Mononuclear cell (primary cell): ENCODE measurements around a stretch of chr6.

- RRBS: no CpG with 5 or more reads among the region's 5 CpGs
These were observed 20.9 kb downstream of the RIPK1 start for GRCh38 chr6:3088923-3089898.

- RRBS: no CpG with 5 or more reads among the region's 18 CpGs
These were observed 34.0 kb downstream of the TUBB2B start for GRCh38 chr6:3193399-3193842.

GRCh38 chr6:3229556-3230226 is 2.2 kb upstream of the TUBB2B start:
- RRBS: no CpG with 5 or more reads among the region's 31 CpGs

- RRBS: 6% methylated on average over 10 of the region's 53 CpGs
These were observed 3.9 kb upstream of the TUBB2B start for GRCh38 chr6:3231123-3232047.

DNA sequence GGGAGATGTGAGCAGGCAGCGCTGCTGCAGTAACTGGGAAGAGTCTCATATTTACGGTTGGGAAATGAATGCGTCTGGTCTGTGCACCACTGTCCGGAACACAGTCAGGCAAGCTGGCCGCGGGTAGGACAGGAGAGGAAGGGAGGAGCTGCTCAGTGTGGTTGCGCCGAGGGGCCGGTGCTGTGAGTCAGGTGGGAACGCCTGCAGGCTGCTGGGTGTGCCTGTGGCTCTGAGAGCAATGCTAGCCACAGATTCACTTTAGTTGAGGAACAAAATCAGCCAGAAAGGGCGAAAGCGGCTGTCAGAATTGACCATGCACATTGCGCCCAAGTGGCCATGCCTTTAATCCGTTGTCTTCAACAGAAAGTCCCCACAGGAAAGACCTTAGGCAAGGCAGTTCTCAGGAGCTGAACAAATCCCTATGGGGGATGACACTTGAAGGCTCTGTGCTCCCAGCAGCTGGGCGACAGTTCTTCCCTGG is 6.2 kb upstream of the PSMG4 start:
- RRBS: 85% methylated on average over 6 of the region's 15 CpGs

GRCh38 chr6:3270346-3271081 is 11.8 kb downstream of the PSMG4 start:
- RRBS: 74% methylated on average over 6 of the region's 16 CpGs

GRCh38 chr6:3329460-3330126 is 70.8 kb downstream of the PSMG4 start:
- RRBS: 92% methylated on average over 4 of the region's 28 CpGs

DNA sequence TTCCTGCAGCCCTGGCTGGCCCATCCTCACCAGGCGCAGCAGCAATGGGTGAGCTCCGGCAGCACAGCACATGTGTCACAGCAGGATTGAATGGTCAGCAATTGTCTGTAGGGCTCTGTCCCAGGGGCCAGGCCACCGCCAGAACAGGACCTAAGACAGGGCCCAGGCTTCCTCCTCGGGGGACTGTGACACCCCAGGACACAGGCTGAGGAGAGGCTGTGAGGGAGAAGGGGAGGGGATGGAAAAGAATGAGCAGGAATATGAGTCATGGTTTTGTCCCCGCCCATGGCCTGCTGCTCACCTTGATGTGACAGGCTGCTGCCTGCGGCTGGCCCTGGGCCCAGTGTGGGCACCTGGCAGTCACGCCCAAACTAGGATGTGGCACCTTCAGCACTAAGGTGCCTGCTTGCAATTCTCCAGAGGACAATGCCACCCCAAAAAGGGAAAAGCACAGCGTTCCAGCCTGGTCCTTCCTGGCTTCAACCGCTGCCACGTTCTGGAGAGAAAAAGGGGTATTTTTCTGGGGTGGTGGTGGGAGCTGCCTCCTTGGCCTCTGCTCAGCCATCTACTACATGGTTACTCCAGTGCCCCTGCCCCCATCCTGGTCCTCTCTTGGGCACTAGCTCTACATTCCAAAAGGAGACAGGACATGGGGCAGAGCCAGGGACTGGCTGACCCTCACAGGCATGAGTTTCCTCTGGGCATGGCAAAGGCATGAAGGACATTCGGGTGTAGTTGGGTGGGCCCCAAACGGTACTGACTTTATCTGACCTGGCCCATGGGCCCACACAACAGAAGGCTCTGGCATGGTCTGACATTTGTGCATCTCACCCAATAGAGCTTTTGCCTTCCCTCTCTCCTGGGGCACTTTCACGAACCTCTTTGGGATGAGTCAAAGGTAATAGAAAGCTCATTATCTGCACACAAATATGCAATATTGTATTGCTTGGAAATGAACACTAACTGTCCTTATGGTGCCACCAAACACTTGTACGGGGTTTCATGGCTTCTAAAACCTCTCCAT is 93.3 kb downstream of the SLC22A23 start:
- RRBS: no CpG with 5 or more reads among the region's 14 CpGs

- RRBS: no CpG with 5 or more reads among the region's 4 CpGs
These were observed 89.1 kb downstream of the SLC22A23 start for GRCh38 chr6:3367832-3368084.

GRCh38 chr6:3393814-3394300 is 63.0 kb downstream of the SLC22A23 start:
- RRBS: no CpG with 5 or more reads among the region's 9 CpGs

DNA sequence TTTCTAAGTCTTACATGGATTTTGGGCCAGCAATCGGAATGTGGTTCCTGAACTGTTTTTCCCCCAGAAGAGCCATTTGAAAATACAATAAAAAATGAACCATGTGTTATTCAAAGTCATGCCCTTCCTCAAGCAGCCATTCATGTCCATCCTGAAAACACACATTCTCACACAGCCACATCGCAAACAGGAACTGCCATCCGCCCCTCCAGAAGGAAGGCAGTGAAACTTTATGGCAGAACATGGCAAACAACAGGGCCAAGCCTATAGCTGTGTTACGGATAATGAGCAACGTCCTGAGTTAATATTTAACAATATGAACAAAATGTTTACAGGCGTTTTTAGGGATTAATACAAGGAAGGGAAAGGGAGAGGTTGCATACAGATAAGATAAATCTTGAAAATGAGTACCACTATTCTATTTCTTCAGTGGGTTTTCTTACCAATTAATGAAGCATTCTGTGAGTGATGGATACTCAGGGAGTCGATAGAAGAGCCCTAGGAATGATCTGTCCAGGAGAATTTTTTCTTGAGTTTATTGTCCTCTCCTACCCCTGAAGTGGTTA is 57.5 kb downstream of the SLC22A23 start:
- RRBS: no CpG with 5 or more reads among the region's 7 CpGs

DNA sequence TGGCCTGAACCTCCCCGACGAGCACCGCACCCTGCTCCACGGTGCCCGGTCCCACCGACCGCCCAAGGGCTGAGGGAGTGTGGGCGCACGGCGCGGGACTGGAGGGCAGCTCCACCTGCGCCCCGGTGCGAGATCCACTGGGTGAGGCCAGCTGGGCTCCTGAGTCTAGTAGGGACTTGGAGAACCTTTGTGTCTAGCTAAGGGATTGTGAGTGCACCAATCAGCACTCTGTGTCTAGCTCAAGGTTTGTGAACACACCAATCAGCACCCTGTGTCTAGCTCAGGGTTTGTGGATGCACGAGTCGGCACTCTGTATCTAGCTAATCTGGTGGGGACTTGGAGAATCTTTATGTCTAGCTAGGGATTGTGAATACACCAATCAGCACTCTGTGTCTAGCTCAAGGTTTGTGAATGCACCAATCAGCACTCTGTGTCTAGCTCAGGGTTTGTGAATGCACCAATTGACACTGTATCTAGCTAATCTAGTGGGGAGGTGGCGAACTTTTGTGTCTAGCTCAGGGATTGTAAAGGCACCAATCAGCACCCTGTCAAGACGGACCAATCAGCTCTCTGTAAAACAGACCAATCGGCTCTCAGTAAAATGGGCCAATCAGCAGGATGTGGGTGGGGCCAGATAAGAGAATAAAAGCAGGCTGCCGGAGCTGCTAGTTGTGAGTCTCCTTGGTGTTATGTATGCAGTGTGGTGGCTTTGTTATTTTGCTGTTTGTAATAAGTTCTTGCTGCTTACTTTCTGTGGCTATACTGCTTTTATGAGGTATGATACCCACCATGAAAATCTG is 20.6 kb upstream of the PXDC1 start:
- RRBS: 94% methylated on average over 3 of the region's 20 CpGs

DNA sequence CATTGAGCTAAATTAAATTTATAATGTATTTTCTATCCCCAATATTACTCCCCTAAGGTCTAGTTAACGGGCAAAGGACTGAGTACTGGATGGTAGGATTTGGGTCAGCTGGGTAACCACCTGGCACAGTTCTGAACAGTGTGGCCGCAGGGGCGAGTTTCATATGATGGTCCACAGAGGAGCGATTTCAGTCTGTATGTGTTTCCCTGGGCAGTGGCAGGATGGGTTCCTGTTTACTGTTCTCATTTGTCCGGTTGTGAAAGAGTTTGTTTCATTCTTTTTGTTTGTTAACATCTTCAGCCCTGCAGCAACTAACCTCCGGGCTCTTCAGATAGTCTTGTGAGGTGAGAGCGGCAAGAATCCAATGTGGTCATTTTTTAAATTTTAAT is 38.2 kb upstream of the PXDC1 start:
- RRBS: 71% methylated on average over 1 of the region's 7 CpGs

GRCh38 chr6:3798097-3798687 is 46.7 kb upstream of the PXDC1 start:
- RRBS: no CpG with 5 or more reads among the region's 6 CpGs

DNA sequence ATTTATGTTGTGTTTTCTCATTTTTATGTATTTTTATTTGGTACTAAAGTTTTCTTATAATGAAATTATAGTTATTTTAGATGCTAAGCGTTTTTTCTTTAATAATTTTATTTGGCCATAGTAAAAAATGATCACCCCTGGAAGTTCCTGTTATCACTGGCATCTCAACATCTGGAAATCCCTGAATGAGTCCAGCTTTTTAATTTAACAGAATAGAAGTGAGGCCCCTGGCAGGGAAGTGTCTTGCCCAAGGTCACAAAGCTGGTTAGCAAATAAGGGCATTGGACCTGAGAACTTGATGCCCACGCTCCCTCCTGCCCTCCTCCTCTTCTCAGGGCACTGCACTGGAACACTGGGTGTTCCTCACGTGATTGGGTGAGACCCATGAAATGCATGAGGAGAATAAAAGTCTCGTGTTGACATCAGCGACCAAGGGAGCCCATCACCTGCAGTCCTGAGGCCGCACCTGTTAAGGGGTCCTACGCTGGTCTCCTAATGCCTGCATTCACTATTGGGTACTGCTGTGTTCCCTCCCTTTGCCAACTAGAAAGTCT is 7.3 kb downstream of the FAM50B start:
- RRBS: no CpG with 5 or more reads among the region's 7 CpGs

GRCh38 chr6:3886970-3887649 is 37.9 kb downstream of the FAM50B start:
- RRBS: no CpG with 5 or more reads among the region's 11 CpGs

DNA sequence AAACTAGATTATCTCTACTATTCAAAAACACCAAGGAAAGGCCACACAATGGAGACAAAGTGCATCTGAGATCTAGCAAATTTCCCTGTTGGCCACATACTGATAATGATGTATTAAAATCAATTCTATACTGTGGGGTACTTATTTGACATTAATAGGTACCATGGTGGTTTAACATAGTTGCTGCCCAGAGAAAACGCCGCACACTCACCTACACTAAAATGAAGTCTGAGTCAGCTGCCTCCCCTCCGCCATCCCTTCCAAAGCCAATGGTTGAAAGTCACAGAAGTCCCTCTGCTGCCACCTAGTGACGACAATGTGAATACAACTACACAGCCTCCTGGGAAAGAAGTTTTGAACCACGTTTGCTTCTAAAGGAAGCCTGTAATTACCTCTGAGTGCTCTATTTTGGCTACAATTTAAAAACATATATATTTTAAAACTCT is 20.4 kb upstream of the ECI2 start:
- RRBS: no CpG with 5 or more reads among the region's 5 CpGs

- RRBS: no CpG with 5 or more reads among the region's 10 CpGs
These were observed 235.9 kb upstream of the ECI2 start for GRCh38 chr6:4371203-4371838.

DNA sequence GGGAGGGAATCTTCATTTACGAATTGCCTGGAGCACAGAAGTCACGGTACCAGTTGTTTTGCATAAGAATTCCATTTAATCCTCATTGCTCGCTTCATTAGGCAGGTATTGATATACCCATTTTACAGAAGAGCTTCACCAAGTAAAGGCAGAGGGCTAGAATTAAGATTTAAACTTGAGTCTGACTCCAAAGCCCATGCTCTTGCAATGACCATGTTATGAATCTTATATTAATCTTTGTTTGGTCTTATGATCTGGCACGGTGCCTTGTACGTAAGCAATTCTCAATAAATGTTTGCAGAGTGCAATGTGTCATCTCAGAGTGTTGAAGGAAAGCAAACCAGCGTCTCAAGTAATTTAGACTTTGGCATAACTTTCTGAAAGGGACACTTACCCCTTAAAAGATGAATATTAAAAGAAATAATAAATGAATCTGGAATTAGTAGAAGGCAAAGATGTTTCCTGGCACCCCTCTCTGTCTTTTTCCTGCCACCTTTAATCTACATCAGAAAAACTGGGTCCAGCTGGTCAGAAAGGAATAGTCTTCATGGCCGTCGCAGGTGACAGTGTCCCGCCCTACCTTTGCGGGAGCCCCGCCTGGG is 266.0 kb upstream of the ECI2 start:
- RRBS: no CpG with 5 or more reads among the region's 11 CpGs

DNA sequence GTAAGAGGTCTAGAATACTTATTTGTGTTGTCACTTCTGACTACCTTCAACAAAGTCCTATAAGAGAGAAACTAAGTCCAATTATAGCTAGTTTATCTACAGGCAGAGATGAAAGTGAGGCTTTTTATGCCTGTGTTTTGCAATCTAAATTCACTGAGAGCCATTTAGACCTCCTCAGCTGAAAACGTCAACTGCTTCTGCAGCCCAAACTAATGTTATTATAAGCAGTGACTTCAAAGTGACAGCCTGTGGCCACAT is 300.4 kb upstream of the ECI2 start:
- RRBS: no CpG with 5 or more reads among the region's 1 CpG